ENCODE measurements around a stretch of chr15.

DNA sequence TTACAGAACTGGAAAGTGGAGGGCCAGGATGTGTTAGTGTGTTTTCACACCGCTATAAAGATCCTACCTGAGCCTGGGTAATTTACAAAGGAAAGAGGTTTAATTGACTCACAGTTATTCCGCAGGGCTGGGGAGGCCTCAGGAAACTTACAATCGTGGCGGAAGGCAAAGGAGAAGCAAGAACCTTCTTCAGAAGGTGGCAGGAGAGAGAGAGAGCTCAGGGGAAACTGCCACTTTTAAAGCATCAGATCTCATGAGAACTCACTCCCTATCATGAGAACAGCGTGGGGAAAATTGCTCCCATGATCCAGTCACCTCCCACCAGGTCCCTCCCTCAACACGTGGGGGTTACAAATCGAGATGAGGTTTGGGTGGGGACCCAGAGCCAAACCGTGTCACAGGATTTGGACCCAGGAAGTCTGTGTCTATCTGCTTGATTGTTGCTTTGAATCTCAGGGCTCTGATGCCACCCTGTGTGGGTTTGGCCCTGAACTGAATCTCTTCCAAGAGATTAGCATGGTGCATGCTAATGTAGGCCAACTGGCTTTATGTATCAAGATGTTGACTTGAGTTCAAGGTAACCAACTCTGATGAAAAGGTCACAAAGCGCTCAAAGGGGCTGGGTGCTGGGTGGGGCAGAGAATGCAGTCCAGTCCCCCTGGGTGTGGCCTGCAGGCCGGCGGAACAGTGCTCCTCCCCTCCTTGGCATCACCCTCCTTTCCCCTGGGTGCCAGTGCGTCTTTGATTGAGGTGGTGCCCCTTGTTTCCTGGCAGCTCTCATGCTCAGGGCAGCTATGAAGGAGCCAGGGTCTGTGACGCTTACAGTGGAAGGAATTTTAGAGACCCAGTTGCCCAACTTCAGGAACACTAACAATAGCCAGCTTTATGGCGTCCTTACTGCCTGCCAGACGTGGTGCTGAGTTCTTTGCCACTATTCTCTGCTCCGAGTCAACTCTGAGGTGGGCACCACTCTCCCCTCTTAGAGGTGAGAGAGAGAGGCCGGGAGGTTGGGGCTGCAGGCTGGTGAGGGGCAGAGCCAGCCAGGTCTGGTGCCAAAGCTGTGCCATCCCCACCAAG, 9.5 kb downstream of the SYNM start:
- PRO-cap, result no peak
CAGE:
- cytosol, long polyA minus RNA, result no peak
- cytosol, long polyA plus RNA, result no peak
- long polyA plus RNA, result no peak
- nucleus, long polyA minus RNA, result no peak
- nucleus, long polyA plus RNA, result no peak

DNA sequence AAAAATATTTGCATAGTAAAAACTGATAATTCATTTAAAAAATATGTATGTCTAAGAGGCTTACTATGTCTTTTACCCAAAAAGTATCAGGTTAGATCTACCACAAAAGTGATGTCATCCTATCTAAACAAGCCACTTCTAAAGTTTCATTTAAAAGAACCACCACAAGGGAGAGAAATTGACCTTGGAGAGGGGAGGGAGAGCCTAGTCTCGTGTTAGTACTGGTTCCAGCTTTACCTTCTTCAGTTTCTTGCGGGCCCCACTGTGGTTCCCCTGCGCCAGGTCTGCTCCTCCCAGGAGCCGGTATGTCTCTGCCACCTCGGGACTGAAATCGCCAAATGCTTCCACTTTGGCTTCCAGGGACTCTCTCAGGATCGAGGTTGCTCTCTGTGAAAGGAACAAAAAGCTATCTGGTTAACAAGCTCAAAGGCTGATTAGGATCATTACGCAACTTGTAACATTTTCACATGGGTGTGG, 51.1 kb downstream of the SYNM start:
- PRO-cap, result no peak
CAGE:
- cytosol, long polyA minus RNA, result no peak
- cytosol, long polyA plus RNA, result no peak
- long polyA plus RNA, result no peak
- nucleus, long polyA minus RNA, result no peak
- nucleus, long polyA plus RNA, result no peak

GRCh38 chr15:99180189-99180592, 69.2 kb downstream of the TTC23 start:
- PRO-cap, result no peak
CAGE:
- cytosol, long polyA minus RNA, result no peak
- cytosol, long polyA plus RNA, result no peak
- long polyA plus RNA, result no peak
- nucleus, long polyA minus RNA, result no peak
- nucleus, long polyA plus RNA, result no peak

DNA sequence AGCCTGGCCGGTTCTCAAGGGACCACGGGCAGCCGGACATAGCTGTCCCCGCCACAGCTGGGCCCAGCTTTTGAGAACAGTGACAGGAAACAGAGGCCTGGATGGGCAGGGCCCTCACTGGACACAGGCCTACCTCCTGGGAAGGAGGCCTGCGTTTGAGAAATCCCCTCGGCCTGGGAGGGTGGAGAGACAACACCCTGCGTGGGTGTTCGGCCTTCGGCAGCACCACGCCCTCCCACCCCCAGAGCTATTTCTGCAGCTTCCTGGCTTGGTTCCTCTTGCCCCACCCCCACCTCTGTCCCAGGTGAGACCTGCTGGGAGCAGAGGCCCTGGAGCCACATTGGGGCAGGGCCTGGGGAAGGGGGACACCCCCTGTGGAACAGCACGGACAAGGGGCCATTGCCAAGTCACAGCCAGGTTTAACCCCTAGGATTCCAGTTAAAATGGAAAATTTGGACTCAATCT, 132.4 kb upstream of the MEF2A start:
- PRO-cap, result no peak
CAGE:
- cytosol, long polyA minus RNA, result no peak
- cytosol, long polyA plus RNA, result no peak
- long polyA plus RNA, result no peak
- nucleus, long polyA minus RNA, result no peak
- nucleus, long polyA plus RNA, result no peak

- PRO-cap, result no peak
CAGE:
- cytosol, long polyA minus RNA, result no peak
- cytosol, long polyA plus RNA, result no peak
- long polyA plus RNA, result no peak
- nucleus, long polyA minus RNA, result no peak
- nucleus, long polyA plus RNA, result no peak
Measured at GRCh38 chr15:99508948-99509296, 56.9 kb upstream of the MEF2A start.

DNA sequence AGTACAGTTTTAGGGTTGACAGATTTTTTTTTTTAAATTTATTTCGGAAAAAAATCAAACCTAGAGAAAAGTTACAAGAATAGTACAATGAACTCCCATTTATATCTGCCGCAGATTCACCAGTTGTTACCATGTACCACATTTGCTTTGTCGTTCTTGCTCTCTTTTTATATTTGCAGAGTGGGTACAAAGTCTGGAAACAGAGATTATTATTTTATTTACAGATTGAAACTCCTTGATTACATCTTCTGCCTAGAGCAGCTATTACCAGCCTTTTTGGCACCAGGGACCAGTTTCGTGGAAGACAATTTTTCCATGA, 8.2 kb downstream of the MEF2A start:
- PRO-cap, result no peak
CAGE:
- cytosol, long polyA minus RNA, result no peak
- cytosol, long polyA plus RNA, result no peak
- long polyA plus RNA, result no peak
- nucleus, long polyA minus RNA, result no peak
- nucleus, long polyA plus RNA, result no peak

DNA sequence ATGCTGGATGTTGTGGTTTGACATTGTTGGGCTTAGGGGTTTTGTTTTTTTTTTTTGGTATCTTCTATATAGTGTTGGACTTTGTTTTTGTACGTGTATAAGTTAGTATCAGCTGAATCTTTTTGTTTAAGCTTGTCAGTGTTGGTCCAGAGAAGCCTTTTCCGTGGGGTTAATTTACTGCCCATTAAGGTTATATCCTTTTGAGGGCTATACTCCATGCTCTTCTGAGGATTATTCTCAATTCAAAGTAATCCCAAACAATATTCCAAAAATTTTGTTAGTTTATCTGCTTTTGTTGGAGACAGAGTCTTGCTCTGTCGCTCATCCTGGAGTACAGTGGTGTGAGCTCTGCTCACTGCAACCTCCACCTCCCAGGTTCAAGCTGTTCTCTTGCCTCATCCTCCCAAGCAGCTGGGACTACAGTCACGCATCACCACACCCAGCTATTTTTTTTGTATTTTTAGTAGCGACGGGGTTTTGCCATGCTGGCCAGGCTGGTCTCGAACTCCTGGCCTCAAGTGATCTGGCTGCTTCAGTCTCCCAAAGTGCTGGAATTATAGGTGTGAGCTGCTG, 39.0 kb downstream of the MEF2A start:
- PRO-cap, result no peak
CAGE:
- cytosol, long polyA minus RNA, result no peak
- cytosol, long polyA plus RNA, result no peak
- long polyA plus RNA, result no peak
- nucleus, long polyA minus RNA, result no peak
- nucleus, long polyA plus RNA, result no peak

- PRO-cap, result no peak
CAGE:
- cytosol, long polyA minus RNA, result no peak
- cytosol, long polyA plus RNA, result no peak
- long polyA plus RNA, result no peak
- nucleus, long polyA minus RNA, result no peak
- nucleus, long polyA plus RNA, result no peak
Measured at GRCh38 chr15:99630599-99631105, 64.9 kb downstream of the MEF2A start.

DNA sequence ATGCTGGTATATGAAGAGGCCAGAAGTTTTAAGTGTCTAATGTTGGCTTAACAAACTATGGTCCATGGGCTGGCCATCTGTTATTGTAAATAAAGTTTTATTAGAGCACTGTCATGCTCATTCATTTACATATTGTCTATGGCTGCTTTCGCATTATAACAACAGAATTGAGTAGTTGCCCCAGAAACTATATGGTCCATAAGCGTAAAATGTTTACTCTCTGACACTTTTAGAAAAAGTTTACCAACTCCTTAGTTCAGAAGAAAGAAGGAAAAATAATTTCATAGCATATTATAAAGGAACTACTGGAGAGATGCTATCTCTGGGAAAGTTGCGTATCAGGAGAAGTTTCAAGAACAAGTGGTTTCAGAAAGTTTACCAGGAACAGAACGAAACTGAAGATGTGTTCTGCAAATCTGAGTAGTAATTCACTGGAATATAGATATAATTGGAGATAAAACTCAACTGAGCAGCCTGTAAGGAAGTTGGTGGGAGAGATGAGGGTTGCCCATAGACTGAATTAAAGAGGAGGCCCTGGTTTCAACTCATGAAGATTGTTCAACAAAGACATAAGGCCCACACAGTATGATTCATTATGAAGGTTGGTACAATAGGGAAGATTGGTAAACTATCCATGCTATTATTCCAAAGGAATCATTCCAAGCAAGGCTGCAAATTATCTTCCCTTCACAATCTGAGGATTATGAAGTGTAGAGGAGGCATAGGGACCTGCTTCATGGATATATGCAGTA, 68.1 kb downstream of the MEF2A start:
- PRO-cap, result no peak
CAGE:
- cytosol, long polyA minus RNA, result no peak
- cytosol, long polyA plus RNA, result no peak
- long polyA plus RNA, result no peak
- nucleus, long polyA minus RNA, result no peak
- nucleus, long polyA plus RNA, result no peak

GRCh38 chr15:100114456-100115094, 227.2 kb downstream of the ADAMTS17 start:
- PRO-cap, result no peak
CAGE:
- cytosol, long polyA minus RNA, result no peak
- cytosol, long polyA plus RNA, result no peak
- long polyA plus RNA, result no peak
- nucleus, long polyA minus RNA, result no peak
- nucleus, long polyA plus RNA, result no peak

DNA sequence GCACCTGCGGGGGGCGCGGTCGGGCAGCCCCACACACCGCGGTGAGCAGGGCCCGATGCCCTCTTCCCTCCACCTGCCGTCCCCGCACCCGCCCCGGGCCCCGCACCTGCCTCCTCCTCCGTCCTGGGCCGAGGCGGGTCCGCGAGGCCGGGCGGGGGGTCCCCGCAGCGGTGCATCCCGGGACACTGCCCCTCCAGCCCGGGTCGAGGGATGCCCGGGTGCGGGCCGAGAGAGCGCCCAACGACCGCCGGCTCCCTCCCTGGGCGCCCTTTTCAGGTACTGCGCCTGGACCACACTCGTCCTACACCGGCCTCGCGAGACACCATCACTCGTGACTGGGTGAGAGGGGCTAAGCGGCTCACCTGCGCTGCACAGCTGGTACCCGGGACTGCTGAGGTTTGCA, 15.8 kb upstream of the CERS3 start:
- PRO-cap, result no peak
CAGE:
- cytosol, long polyA minus RNA, result no peak
- cytosol, long polyA plus RNA, result no peak
- long polyA plus RNA, result no peak
- nucleus, long polyA minus RNA, result no peak
- nucleus, long polyA plus RNA, result no peak

DNA sequence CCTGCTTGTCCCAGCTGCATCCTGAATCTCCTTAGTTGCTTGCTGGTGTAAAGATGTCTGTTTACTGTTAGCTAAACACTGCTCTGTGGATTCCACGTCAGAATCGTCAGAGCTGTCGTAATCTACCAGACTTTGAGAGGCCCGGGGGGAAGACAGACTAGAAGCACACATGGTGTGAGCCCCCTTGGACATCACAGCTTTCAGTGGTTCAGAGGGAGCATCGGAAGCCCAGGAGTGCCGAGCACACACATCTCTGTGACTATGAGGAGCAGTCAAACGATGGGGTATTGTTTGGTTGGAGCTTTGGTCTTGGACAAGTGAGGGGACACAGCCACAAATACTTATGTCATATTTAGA, 32.5 kb downstream of the LINS1 start:
- PRO-cap, result no peak
CAGE:
- cytosol, long polyA minus RNA, result no peak
- cytosol, long polyA plus RNA, result no peak
- long polyA plus RNA, result no peak
- nucleus, long polyA minus RNA, result no peak
- nucleus, long polyA plus RNA, result no peak

GRCh38 chr15:100596680-100597347, 5.2 kb downstream of the LINS1 start:
- PRO-cap, result no peak
CAGE:
- cytosol, long polyA minus RNA, result no peak
- cytosol, long polyA plus RNA, result no peak
- long polyA plus RNA, result no peak
- nucleus, long polyA minus RNA, result no peak
- nucleus, long polyA plus RNA, result no peak

- PRO-cap, result bidirectional peak, plus-strand start at chr15:100889664, minus-strand start at chr15:100889521
CAGE:
- cytosol, long polyA minus RNA, result no peak
- cytosol, long polyA plus RNA, result no peak
- long polyA plus RNA, result no peak
- nucleus, long polyA minus RNA, result no peak
- nucleus, long polyA plus RNA, result no peak
Measured at GRCh38 chr15:100889319-100889767, 9.7 kb downstream of the ALDH1A3 start.

- PRO-cap, result no peak
CAGE:
- cytosol, long polyA minus RNA, result no peak
- cytosol, long polyA plus RNA, result no peak
- long polyA plus RNA, result no peak
- nucleus, long polyA minus RNA, result no peak
- nucleus, long polyA plus RNA, result no peak
Measured at GRCh38 chr15:101051577-101052136, 132.5 kb downstream of the LRRK1 start.

DNA sequence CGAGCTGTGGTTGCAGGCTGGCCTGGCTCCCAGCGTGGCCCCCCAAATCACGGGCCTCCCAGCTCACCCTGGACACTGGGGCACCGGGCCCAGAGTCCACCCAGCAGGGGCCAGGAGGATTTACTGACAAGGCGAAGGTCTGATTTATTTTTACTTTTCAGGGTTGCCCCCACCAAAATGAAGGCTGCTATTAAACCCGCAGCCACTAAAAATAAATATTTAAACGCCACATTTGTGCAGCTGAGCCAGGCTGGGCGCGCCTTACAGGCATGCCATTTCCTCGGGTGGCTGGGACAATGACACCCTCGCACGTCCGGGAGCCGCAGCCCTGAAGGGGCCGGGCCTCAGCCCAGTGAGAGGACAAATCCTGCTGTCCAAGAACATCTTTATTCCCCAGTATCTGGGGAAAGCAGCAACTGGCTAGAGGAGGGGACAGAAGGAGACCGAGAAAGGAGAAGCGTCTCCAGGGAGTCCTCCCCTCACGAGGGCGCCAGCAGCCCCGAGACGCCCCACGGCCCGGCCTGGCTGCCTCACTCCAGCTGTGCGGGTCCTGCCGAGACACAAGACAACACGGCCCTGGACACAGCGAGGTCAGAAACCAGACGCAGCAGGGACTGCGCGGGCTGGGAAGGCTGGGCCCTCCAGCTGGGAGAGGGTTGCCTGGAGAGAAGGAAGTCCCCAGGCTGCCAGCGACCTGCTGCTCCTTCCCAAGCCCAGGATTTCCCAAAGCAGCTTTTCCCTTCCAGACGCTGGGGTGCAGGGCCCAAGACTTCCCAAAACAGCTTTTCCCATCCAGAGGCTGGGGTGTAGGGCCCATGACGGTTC, 130.3 kb downstream of the CHSY1 start:
- PRO-cap, result bidirectional peak, plus-strand start at position 533 of the sequence, minus-strand start at position 503 of the sequence
CAGE:
- cytosol, long polyA minus RNA, result no peak
- cytosol, long polyA plus RNA, result no peak
- long polyA plus RNA, result no peak
- nucleus, long polyA minus RNA, result no peak
- nucleus, long polyA plus RNA, result no peak

- PRO-cap, result no peak
CAGE:
- cytosol, long polyA minus RNA, result no peak
- cytosol, long polyA plus RNA, result no peak
- long polyA plus RNA, result no peak
- nucleus, long polyA minus RNA, result no peak
- nucleus, long polyA plus RNA, result no peak
Measured at GRCh38 chr15:101139926-101140690, 111.7 kb downstream of the CHSY1 start.

DNA sequence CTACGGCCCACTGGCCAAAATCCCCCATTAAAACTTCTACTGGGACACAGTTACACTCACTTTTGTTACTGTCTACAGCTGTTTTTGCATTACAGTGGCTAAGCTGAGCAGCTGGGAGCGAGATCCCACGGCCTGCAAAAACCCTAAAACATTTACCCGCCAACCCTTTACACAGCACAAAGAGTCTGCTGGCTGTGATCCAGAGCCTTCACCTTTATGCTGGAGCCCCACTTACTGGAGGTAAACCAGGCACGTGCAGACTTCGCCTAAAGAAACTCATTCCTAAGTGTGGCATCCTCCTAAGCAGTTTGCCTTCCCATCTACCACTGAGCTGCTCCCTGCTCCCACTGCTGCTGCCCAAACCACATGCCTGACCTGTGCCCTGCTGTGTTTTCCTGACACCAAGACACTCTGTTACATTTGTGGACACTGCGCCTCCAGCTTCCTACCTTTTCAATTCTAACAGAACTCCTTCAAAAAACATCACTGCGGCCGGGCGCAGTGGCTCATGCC, 53.1 kb downstream of the CHSY1 start:
- PRO-cap, result no peak
CAGE:
- cytosol, long polyA minus RNA, result no peak
- cytosol, long polyA plus RNA, result no peak
- long polyA plus RNA, result no peak
- nucleus, long polyA minus RNA, result no peak
- nucleus, long polyA plus RNA, result no peak

DNA sequence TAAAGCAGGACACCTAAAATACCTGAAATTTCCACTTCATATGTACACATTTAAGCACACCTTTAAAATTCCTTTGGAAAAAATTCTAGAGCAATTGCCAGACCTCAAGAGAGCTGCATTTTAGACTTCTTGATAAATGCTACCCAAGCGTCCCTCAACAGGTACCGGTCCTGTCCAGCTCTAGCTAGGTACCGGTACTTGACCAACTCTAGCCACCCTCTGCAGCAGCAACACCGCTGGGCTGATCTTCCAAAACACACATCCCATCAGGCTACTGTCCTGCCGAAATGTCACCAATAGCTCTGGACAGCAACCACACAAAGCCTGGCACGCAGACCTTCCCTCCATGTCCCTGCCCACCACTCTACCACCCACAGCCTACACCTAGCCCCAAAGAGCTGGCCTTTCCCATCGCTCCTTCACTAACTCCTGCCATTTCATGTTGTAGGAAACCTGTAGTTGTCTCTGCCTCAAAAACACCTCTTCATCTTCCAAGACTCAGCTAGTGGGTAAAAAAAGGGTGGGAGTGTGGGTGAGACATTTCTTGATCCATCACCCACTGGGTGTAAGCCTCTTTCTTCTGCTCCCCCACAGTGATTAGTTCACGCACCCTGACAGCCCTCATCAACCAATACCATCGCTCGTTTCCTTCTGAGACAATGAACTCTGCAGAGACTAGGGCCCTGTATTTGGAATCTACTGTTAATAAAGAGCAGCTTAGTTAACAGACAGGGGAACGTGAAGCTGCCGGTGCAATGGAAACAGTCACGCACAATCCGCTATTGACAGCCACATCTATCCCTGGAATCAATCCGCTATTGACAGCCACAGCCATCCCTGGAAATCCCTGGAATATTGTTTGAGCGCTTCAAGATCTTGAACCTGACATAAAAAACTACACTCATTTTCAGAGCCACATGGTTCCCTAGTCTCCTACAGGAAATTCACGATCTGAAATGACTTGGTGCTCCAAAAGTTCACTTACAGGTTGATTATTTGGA, 6.7 kb downstream of the CHSY1 start:
- PRO-cap, result no peak
CAGE:
- cytosol, long polyA minus RNA, result no peak
- cytosol, long polyA plus RNA, result no peak
- long polyA plus RNA, result no peak
- nucleus, long polyA minus RNA, result no peak
- nucleus, long polyA plus RNA, result no peak

DNA sequence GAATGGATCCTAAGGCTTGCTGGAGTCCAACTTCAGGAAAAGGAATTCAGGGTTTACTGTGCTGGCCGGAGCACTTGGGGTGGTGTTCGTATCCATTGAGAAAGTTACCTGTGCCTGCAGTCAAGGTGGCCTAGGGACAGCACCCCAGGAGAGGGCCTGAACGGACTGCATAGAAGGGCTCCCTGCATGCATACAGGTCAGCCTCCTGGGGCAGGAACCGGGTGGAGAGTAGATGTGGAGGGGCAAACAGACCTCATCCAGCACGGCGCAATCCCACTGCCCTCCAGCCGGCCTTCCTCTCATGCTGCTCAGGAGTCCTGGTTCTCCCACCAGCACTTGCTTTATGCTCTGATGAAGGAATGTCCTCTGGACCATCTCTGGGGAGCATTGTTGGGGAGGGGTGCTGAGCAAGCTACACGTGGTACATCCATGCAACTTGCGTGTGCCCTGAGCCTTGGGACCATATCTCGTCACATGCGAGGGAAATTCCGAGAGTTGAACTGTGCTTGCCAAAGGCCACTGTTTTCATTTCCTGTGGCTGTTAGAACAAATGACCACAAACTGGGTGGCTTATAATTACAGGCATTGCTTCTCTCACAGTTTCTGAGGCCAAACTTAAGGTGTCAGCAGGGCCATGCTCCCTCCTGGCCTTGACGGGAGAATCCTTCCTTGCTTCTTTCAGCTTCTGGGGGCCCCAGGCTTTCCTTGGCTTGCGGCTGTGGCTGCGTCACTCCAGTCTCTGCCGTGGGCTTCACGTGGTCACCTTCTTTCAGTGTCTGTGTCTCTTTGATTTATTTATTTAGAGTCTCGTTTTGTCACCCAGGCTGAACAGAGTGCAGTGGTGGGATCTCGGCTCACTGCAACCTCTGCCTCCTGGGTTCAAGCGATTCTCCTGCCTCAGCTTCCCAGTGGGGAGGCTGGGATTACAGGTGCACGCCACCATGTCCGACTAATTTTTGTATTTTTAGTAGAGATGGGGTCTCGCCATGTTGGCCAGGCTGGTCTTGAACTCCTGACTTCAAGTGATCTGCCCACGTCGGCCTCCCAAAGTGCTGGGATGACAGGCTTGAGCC, 12.2 kb downstream of the SELENOS start:
- PRO-cap, result no peak
CAGE:
- cytosol, long polyA minus RNA, result no peak
- cytosol, long polyA plus RNA, result no peak
- long polyA plus RNA, result no peak
- nucleus, long polyA minus RNA, result no peak
- nucleus, long polyA plus RNA, result no peak